Ovary (tissue), 7 donors: Measurements from ENCODE around the genes ZNG1F, SPATA31A5, PABIR1 and TJP2.

GRCh38 chr9:41074275-41075042 lies 54.0 kb downstream of the FOXD4L6 start:
- PRO-cap, 7 experiments, result peak in 7 of 7 experiments; most common plus-strand start chr9:41074713 (in 7); most common minus-strand start chr9:41074468 (in 7)
- RAMPAGE, long total RNA, 2 experiments, result start-site peak on the minus strand in 1 of 2 experiments, at chr9:41074480-41074978 at its widest, 7 to 54 reads per replicate

GRCh38 chr9:41189235-41189568 lies at the start of gene ZNG1F:
TSS of gene ZNG1F (minus strand) at chr9:41189317.
- PRO-cap, 7 experiments, result no peak in any of the 7 experiments
- RAMPAGE, long total RNA, 2 experiments, result no peak in any of the 2 experiments

DNA sequence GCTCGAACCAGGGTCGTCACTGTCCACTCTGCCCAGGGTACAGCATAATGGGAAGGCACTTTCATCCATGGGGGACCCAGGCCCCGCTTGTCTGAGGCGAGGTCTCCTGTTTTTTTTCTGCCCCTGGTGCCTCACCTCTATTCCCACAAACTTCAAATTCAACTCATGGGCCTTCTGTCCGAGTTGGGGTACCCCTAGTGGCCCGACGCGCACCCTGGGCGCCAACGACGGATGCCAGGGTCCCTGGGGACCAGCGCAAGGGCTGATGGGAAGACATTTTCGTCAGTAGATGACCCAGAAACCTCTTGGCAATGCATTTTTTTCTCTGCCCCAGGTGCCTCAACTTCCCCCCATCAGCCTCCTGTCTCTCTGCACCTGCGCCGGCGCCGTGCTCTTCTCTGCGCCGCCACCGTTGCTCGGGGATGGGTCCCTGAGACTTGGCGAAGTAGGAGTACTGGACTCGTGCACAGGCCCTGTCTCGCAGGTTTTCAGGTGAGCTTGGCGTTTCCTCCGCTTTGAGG lies 168.6 kb upstream of the ZNG1F start:
- PRO-cap, 7 experiments, result no peak in any of the 7 experiments
- RAMPAGE, long total RNA, 2 experiments, result no peak in any of the 2 experiments

DNA sequence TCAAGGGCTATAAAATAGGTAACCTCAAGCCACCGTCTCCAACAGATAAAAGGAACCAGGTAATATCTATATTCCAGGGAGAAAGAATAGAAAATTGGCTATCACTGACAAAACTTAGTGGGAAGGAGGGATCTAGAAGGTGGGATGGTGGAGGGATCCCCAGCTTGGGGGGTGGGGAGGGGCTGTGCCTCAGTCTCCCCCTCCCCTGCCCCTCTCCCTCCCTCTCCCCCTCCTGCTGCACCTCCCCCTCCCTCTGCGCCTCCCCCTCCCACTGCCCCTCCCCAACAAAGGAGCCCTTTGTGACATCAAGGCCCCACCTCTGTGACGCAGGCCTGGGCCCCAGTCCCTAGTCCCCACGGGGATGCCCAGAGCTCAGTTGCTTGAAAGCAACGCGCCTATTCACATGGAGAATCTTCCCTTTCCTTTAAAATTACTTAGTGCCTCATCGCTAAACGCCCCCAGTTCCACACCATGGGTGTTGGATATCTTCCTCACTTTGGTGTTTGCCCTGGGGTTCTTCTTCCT lies at the start of gene SPATA31A5:
Gene SPATA31A5 (plus strand): TSS at position 375 of the 525 bp plus-strand sequence.
- PRO-cap, 7 experiments, result no peak in any of the 7 experiments
- RAMPAGE, long total RNA, 2 experiments, result no peak in any of the 2 experiments

DNA sequence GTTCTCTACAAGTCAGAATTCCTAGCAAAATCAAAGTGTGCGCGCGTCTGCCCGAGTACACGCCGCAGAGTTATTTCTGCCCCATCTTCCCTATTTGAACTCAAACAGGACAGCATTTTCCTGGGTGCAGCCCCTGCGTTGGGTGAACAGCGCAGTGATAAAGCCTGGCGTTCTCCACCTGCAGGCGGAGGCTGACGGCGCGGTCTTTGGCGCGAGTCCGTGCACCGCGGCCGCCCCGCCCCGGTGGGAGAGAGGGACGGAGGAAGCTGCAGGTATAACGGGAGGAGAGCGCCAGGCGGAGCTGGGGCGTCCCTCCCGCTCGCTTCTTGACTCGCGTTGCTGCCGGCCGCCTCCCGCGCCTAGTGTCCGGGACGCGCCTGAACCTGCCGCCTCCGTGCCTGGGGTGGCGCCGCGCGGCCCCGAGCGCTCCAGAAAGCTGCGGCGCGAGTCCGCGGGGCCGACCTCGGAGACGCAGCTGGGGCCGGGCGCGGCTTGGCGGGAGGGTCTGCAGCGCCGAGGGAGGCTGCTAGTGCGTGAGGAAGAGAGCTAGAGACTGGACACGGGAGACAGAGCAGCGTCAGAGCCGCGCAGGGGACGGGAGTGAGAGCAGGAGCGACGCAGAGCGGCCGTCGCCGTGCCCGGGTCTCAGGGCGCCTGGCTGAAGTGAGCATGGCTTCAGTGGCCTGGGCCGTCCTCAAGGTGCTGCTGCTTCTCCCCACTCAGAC lies 140.6 kb downstream of the SPATA31A7 start:
- PRO-cap, 7 experiments, result no peak in any of the 7 experiments
- RAMPAGE, long total RNA, 2 experiments, result no peak in any of the 2 experiments

DNA sequence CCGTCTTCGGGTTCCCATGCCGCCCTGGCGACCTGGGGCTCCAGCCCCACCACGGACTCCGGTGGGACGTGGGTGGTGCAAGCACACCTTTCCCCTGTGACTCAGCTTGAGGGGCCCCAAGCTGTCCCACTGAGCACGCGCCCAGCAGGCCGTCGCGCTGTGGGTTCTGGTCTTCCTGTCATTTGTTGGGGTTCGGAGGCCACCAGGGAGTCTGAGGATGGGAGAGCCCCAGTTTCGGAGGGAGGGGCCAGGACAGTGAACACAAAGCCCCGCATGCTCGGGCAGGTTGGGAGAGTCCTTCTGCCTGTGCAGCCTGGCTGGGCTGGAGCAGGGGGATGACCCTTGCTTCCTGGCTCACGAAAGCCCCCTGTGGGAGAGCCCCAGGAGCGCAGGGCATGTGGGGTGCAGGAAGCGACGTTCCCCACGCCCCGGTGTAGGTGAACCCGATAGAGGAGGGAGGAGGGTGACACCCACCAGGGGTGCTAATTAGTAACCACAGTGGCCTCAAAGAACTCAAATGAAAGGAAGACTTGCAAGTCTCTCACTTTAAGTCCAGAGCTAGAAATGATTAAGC lies 1466.9 kb downstream of the FOXD4L5 start:
- PRO-cap, 7 experiments, result no peak in any of the 7 experiments
- RAMPAGE, long total RNA, 2 experiments, result no peak in any of the 2 experiments

GRCh38 chr9:65143849-65144270 lies 141.1 kb downstream of the FOXD4L5 start:
- PRO-cap, 7 experiments, result no peak in any of the 7 experiments
- RAMPAGE, long total RNA, 2 experiments, result no peak in any of the 2 experiments

DNA sequence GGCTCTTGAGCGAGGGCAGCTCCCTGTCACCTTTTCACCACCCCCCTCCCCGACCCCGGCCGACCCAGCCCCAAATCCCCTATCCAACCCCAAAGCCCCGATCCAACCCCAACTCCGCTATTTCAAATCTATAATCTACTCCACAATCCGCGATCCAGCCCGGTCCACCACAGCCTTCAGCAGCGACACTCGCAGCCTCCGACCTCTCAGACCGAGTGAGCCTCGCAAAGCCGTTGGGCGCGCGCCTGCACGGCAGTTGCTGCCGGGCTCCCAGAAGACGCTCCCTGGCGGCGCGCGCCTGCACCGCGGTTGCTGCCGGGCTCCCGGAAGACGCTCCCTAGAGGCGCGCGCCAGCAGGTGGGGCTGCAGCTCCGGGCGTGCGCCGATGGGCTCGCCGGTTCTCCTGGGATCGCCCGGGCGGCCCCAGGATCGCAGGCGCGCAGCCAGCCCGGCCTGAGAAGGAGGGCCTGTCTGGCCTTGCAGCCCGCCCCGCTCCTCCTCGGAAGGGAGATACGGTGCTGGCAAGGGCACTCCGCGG lies 416.0 kb downstream of the FOXD4L4 start:
- PRO-cap, 7 experiments, result no peak in any of the 7 experiments
- RAMPAGE, long total RNA, 2 experiments, result no peak in any of the 2 experiments

DNA sequence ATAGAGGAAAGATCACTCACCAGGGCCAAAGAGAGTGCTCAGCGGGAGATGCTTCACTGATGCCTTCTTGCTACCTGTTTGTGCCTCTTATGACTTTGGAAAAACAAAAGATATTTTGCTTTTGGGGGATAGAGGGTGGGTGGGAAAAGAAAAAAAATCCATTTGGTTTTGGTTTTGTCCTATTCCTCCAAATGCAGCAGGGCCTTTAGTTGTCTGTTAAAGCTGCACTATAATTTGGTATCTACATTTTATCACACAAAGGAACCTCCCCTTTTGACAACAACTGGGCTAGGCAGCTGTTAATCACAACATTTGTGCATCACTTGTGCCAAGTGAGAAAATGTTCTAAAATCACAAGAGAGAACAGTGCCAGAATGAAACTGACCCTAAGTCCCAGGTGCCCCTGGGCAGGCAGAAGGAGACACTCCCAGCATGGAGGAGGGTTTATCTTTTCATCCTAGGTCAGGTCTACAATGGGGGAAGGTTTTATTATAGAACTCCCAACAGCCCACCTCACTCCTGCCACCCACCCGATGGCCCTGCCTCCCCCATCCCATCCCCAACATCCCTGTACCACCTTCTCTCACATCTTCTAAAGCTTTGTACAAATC lies 10.9 kb downstream of the TMEM252 start:
- PRO-cap, 7 experiments, result no peak in any of the 7 experiments
- RAMPAGE, long total RNA, 2 experiments, result no peak in any of the 2 experiments

DNA sequence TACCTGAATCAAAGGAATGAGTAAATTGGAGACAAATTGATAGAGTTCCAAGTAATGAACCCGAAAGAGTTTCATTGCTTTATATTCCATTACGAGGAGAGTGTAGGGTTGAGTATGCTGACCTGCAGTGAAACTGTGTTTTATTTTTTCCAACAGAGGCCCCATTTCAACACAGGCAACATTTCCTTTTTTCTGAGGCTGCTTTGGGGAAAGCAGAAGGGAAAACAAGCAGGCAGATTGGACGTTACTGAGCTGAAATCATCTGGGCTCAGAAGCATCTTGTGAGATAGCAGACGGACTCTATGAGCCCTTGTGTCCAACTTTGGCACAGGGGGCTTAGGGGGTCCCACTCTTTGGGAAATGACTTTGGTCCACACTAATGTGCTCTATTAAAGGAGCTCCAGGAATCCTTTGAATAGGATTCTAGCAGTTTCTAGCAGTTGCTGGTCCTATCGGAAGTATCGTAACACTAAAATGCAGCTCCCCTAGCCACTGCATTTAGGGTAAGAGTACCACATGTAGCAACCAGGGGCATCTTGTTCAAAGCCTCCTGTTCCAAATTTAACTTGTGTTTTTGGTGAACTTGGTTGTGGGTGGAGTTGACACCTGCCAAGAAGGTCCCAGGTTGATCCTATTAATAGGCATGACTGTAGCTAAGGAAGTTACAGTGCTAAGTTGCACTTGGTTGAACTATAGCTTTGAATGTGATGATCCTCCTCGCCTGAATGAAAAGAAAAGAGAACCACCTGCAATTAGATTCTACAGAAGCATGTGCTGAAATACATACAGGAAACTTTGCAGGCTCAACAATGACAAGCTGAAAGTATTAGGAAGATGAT lies 64.8 kb upstream of the PIP5K1B start:
- PRO-cap, 7 experiments, result no peak in any of the 7 experiments
- RAMPAGE, long total RNA, 2 experiments, result no peak in any of the 2 experiments

DNA sequence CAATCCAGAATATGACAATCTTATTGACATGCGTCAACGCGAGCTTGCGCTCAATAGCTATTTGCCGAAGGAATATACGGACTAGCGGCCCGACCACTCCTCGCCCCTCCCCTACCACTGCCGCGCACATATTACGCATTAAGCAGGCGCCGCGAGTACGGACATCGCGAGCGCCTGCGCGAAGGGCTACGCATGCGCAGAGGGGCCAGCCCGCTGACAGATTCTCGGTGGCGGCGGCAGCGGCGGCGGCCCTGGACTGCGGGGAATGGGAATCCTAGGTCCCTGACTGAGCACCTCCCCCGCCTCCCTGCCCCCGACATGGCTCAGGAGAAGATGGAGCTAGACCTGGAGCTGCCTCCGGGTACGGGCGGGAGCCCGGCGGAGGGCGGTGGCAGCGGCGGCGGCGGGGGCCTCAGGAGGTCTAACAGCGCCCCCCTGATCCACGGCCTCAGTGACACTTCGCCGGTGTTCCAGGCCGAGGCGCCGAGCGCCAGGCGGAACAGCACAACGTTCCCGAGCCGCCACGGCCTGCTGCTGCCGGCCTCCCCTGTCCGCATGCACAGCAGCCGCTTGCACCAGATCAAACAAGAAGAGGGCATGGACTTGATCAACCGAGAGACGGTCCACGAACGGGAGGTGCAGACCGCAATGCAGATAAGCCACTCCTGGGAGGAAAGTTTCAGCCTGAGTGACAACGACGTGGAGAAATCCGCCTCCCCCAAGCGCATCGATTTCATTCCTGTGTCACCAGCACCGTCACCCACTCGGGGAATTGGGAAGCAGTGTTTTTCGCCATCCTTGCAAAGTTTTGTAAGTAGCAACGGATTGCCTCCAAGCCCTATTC lies at the start of gene PABIR1:
Gene PABIR1 (plus strand): TSS at position 219 of the 844 bp plus-strand sequence.
- PRO-cap, 7 experiments, result peak in 7 of 7 experiments; most common plus-strand start position 219 of the sequence (in 7); most common minus-strand start position 102 of the sequence (in 7)
- RAMPAGE, long total RNA, 2 experiments, result start-site peak on the plus strand in 2 of 2 experiments, centred at positions 212 to 216 of the sequence, 57 to 96 reads per replicate

- PRO-cap, 7 experiments, result no peak in any of the 7 experiments
- RAMPAGE, long total RNA, 2 experiments, result no peak in any of the 2 experiments
Observed at GRCh38 chr9:68784547-68785260, 4.8 kb downstream of the PABIR1 start.

- PRO-cap, 7 experiments, result no peak in any of the 7 experiments
- RAMPAGE, long total RNA, 2 experiments, result no peak in any of the 2 experiments
Observed at GRCh38 chr9:68861403-68862005, 81.6 kb downstream of the PABIR1 start.

DNA sequence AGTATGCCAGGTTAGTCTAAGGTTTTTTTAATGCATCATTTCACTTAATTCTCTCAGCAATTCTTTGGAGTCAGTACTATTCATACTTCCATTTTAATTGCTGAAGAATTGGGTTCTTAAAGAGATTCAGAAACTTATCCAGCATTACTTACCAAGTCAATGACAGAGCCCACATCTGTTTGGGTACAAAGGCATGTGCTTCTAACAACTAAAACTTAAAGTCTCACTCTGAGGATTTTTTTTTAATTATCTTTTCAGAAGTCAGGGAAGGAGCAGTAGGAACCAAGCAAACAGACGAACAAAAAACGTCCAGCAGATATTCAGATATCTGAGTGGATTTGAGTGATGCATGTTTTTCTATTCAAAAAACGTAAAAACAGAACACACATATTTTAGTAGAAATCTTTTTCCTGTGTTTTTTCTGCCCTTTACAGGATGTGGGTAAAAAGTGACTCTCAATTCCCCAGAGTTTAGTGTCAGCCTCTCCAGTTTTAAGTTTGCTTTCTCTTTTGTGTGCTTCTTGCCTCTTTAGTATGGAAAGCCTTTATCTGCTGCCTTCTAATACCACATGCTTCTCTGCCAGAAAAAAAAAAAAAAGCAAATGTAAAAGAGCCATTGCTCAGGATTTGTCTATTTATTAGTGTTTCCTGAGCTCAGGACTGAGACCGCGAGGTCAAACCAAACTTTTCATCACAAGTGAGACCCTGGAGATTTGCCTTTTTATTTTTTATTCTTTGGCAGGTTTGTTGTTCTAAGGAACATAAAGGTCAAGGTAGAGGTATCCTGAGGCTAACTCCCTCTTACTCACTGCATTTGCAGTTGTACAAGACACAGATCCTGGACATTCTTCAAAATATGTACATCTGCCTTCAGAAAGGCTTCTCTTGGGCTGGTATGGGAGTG lies 116.2 kb downstream of the PABIR1 start:
- PRO-cap, 7 experiments, result peak in 1 of 7 experiments; most common plus-strand start position 634 of the sequence (in 1); most common minus-strand start position 535 of the sequence (in 1)
- RAMPAGE, long total RNA, 2 experiments, result no peak in any of the 2 experiments

GRCh38 chr9:68917478-68918092 lies 96.3 kb downstream of the PRKACG start:
- PRO-cap, 7 experiments, result no peak in any of the 7 experiments
- RAMPAGE, long total RNA, 2 experiments, result no peak in any of the 2 experiments

GRCh38 chr9:68947033-68947561 lies 66.8 kb downstream of the PRKACG start:
- PRO-cap, 7 experiments, result no peak in any of the 7 experiments
- RAMPAGE, long total RNA, 2 experiments, result no peak in any of the 2 experiments

GRCh38 chr9:69170636-69171547 lies 3.2 kb upstream of the TJP2 start:
- PRO-cap, 7 experiments, result no peak in any of the 7 experiments
- RAMPAGE, long total RNA, 2 experiments, result start-site peak on the minus strand in 1 of 2 experiments, at chr9:69170940-69171116 at its widest, 14 to 35 reads per replicate

- PRO-cap, 7 experiments, result peak in 7 of 7 experiments; most common plus-strand start chr9:69174282 (in 7); most common minus-strand start chr9:69173883 (in 6)
- RAMPAGE, long total RNA, 2 experiments, result start-site peak on the plus strand in 2 of 2 experiments, at chr9:69174167-69174303 at its widest, 93 to 440 reads per replicate
Observed at GRCh38 chr9:69173610-69174816, at the start of gene TJP2. TSS of gene TJP2 (plus strand) at chr9:69174277.

DNA sequence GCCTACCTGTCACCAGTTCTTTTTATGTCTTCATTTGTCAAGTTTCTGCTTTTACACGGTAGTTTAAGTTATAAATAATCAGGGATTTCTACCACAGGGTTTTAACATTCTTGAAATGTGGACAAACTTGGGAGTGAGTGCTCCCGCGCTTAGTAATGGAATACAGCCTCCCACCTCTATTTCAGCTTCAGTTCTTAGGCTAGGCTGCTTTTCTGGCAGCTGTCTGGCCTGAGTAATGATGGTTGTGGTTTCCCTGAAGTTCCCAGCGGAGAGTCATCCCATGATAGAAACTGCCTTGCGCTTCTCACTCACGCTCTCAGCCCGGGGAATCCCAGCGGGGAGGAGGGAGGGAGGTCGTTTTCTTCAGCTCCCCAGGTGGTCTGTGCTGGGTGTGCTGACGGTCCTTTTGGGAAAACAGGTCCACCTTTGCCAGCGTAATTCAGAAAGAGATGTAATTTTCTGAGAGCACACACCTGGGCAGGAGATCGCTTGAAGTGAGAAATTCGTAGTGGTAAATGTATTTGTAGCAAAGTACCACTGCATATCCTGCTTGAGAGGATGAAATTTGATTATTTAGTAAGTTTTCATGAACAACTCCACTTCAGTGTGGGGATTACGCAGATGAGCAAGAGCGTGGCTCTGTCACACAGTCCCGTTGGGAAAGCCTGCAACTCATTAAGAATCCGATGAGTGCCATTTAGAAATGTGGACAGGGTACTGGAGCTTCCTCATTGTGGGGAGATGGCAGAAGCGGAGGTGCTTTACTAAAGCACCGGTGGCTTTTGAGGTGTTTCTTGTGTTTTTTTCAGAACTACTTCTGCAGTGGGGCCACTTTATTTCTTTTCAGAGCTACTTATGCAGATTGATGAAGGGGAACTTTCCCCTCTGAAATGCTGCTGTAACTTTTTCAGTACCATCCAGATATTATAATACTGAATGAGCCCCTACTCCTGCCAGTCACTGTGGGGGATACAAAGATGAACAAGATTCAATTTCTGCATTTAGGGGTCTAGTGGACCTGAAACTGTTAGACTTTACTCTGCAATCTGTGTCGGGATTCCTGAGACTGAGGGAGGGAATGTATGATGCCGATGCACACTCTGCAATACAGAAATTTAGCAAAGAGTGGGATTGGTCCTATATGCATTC lies 1.3 kb downstream of the TJP2 start:
- PRO-cap, 7 experiments, result peak in 6 of 7 experiments; most common plus-strand start position 377 of the sequence (in 5); most common minus-strand start position 333 of the sequence (in 5)
- RAMPAGE, long total RNA, 2 experiments, result start-site peak on the plus strand in 2 of 2 experiments, centred at positions 383 to 454 of the sequence, 9 to 36 reads per replicate; start-site peak on the minus strand in 1 of 2 experiments, centred at position 173 of the sequence, 17 reads per replicate

GRCh38 chr9:69207338-69207914 lies 33.3 kb downstream of the TJP2 start:
- PRO-cap, 7 experiments, result no peak in any of the 7 experiments
- RAMPAGE, long total RNA, 2 experiments, result no peak in any of the 2 experiments